NCI-H460 (cell line): ENCODE data around the genes GLUL, TEDDM1 and ARPC5.

DNA sequence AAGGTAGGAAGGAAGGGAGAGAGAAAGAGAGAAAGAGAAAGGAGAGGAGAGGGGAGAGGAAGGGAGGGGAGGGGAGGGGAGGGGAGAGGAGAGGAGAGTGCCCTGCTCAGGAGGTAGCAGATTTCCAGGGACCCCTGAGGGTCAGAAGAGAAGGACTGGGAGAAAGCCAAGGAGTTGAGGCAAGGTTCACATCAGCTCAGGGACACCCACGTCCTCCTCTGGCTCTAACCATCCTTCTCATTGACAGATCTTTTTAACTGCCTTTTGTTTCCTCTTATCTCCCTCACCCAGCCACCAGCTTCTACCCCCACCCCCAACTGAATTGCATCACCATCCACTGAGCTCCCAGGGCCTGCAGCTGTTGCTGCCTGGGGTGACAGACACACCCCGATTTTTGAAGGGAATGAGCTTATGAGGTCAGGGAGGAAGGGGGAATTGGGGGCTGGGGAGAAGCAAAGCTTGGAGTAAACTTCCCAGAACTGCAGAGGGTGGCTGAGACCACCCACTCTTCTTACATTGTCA lies 91.6 kb downstream of the GLUL start:
RAMPAGE:
- cytosol, long total RNA = no peak
- long total RNA = no peak
- nucleus, long total RNA = no peak

GRCh38 chr1:182390890-182391621 lies 534 bp downstream of the GLUL start:
RAMPAGE:
- cytosol, long total RNA = start-site peak on the minus strand at chr1:182391305-182391350, 44 and 31 reads in 2 replicates
- long total RNA = start-site peak on the minus strand at chr1:182391315-182391401, 36 and 48 reads in 2 replicates
- nucleus, long total RNA = no peak

GRCh38 chr1:182391668-182392829 lies at the start of gene GLUL:
Gene GLUL (minus strand): TSS chr1:182391790.
RAMPAGE:
- cytosol, long total RNA = no peak
- long total RNA = no peak
- nucleus, long total RNA = no peak

DNA sequence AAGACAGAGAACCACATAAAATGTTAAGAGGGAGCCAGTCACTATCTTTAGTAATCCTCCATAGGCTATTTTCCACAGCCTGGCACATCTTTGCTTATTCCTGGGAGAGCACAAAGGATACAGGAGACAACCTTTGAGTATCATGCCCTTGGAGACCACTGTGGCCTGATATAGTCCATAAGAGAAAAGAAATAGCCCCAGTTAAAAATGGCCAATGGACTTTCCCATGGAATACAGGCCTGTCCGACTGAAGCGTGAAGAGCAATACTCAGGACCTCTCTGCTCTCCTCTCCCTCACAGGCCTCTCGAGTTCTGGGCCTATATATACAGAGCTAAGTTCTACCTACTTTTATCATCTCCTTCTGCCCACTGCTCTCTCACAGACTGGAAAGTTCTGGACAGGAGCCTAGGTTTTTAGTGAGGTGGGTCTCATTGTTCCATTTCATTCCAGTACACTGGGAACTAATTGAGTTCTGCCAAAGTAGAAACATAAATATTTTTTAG lies at the start of gene TEDDM1:
TSS of gene TEDDM1 (minus strand) at position 326 of the 504 bp plus-strand sequence.
RAMPAGE:
- cytosol, long total RNA = no peak
- long total RNA = no peak
- nucleus, long total RNA = no peak

RAMPAGE:
- cytosol, long total RNA = no peak
- long total RNA = no peak
- nucleus, long total RNA = no peak
Measured at GRCh38 chr1:182615638-182615991, 11.4 kb upstream of the RGS16 start.

RAMPAGE:
- cytosol, long total RNA = no peak
- long total RNA = no peak
- nucleus, long total RNA = no peak
Measured at GRCh38 chr1:182842312-182843080, 3.3 kb downstream of the DHX9 start.

RAMPAGE:
- cytosol, long total RNA = no peak
- long total RNA = no peak
- nucleus, long total RNA = no peak
Measured at GRCh38 chr1:182877246-182878487, 38.5 kb downstream of the DHX9 start.

DNA sequence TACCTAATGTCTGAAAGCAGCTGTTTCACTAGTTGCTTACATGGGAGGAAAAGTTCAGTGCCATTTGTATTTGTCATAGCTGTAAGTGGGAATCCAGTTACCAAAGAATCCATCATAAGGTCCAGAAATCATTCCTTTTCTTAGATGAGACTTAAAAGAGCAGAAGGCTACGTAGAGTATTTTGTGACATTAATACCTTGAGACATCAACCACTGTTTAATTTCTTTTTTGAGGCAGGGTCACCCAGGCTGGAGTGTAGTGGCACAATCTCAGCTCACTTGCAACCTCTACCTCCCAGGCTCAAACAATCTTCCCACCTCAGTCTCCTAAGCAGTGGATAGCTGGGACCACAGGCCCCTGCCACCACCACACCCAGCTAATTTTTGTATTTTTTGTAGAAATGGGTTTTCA lies 50.2 kb downstream of the DHX9 start:
RAMPAGE:
- cytosol, long total RNA = no peak
- long total RNA = no peak
- nucleus, long total RNA = no peak

RAMPAGE:
- cytosol, long total RNA = no peak
- long total RNA = no peak
- nucleus, long total RNA = no peak
Measured at GRCh38 chr1:183029314-183030513, 6.5 kb downstream of the LAMC1 start.

DNA sequence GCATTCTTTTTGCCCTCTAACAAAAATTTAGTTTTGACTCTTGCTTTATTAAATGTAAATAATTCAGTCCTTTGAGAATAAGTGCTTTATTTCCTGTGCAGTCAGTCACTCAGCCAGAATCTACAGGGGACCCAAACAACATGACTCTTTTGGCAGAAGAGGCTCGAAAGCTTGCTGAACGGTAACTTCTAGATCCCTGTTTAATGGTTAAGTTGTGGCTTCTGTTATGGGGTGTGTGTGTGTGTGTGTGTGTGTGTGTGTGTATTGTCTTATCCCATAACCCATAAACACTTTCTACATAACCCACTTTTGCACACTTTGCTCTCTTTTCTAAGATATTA lies 54.9 kb upstream of the LAMC2 start:
RAMPAGE:
- cytosol, long total RNA = no peak
- long total RNA = no peak
- nucleus, long total RNA = no peak

DNA sequence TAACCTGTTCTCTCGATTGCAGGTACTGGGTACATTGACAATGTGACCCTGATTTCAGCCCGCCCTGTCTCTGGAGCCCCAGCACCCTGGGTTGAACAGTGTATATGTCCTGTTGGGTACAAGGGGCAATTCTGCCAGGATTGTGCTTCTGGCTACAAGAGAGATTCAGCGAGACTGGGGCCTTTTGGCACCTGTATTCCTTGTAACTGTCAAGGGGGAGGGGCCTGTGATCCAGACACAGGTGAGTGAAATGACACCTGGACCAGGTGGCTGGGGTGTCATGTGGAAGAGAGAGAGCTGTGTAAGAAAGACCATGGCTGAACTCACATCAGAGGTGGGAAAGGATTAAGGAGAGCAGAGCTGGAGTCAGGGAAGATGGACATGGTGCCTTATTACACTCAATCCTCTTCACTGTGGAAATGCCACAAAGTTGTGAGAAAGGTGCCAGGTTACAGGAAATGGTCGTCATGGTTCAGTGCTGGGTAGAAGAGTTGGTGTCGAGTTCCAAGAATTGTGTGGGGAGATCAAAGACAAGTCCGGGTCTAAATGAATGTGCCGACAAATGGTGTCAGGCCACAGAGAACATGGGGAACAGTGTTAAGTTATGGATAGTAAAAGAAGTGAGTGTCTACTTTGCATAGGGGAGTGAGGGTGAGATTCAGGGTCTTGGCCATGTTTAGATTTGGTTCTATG lies 40.8 kb downstream of the LAMC2 start:
RAMPAGE:
- cytosol, long total RNA = no peak
- long total RNA = no peak
- nucleus, long total RNA = no peak

DNA sequence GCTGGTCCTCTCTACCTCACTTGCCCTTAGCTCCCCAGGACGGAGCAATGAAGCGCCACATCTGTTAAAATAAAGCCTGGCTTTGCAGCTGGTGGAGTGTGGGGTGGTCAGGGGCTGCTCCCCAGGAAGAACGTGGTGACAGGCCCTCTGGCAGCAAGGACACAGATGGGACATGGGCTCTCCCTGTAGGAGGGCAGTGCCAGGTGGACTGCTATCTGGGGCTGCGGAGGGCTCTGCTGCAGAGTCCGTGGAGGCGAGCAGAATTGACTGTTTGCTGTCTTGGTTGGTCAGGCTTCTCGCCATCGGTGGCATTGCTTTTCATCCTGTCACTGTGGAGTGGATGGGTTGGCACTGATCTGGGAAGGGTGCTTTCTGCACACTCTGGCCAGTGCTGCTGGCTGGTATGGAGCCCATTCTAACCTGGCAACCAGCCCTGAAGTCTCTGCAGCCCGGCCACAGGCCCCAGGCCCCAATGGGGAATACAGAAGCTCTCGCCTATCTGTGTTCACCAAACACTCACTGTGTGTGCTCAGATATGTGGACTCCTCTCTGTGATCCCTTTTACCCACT lies 103.0 kb downstream of the LAMC2 start:
RAMPAGE:
- cytosol, long total RNA = no peak
- long total RNA = no peak
- nucleus, long total RNA = no peak

GRCh38 chr1:183489677-183490409 lies 17.5 kb downstream of the SMG7 start:
RAMPAGE:
- cytosol, long total RNA = no peak
- long total RNA = no peak
- nucleus, long total RNA = no peak

DNA sequence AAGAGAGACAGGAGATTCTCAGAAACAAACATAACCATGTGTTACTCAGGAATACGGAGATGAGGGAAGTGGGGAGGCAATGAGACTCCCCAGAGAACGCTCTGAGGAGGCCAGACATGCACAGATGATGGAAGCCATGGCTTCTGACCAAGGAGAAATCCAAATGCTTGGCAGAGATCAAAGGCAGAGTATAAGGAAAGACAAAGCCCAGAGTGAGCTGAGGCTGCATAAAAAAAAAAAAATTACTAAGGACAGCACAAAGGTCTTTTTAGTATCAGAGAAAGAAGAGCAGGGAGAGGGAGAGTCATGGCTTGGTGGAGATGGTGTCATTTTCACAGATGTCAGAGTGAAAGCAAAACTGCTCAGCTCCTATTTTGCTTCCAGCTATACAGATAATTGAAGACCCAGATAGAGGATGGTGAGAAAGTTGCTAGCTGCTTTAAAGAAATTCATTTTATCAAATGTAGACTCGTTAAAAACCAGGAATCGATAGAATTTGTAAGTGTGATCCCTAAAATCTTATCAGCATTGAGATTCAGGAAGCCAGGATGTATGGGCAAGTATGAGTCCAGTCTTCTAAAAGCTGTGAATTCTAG lies 8.2 kb upstream of the NCF2 start:
RAMPAGE:
- cytosol, long total RNA = no peak
- long total RNA = no peak
- nucleus, long total RNA = no peak

DNA sequence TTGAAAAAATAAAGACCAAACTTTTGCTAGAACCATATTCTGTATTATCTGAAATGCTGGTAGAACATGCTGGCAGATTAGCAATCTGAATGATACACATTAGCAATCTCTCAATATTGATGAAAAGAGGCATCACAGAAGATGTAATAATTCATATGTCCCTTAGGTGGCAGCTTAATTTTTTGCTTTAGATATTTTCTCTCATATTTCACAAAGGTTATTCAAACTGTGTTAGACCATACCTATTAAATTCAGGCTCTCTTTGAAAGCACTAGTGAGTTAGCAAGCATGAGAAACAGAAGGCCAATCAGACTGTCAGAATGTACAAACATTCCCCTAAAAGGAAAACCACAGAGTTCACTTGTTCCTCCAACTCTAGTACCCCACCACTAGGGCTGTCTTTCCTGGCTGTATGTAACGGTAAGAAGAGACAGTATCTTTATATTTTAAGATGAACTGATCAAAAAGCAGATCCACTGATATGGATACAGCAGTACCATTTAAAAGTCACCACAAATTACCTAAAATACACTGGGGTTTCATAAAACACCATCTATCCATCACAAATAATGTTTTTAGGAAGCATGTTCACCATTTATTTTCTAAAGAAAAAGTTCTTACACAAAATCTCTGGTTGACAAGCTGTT lies 1.9 kb downstream of the ARPC5 start:
RAMPAGE:
- cytosol, long total RNA = no peak
- long total RNA = no peak
- nucleus, long total RNA = no peak

DNA sequence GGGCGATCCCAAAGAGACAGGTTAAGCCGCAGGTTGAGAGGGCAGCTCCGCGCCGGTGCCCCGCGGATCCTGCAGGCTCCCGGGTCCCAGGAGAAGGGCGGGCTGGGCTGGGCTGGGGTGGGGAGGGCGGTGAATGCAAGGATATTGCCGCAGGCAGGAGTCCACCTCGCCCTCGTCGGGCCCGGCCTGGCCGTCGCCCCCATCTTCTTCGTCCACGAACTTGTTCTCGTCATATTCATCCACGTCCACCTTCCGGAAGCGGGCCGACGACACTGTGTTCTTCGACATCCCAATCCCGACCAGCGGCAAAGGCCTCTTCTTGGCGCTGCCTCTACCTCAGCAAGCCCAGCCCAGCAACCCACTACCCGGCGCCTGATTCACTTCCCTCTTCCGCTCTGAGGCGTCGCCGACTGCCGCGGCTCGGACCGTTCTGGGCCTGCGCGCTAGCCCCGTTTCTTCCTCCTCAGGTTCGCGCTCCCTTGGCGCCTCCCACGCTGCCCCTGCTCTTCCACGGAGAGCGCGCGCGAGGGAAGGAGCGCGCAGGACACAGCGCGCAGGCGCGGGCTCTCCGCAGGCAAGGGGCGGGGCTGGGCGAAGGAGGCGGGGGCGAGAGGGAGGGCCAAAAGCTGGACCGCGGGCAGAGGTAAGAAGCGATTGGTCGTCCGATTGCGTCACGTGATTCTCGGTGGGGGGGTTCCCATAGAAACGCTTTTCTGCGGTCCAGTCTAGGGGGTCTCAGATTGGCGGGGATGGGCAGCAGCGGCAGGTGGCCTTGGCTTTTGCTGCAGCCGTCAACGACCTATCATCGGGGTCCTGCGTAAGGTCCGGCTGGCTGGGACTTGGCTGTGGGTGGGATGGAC lies at the start of gene ARPC5:
TSS of gene ARPC5 (minus strand) at position 412 of the 860 bp plus-strand sequence.
RAMPAGE:
- cytosol, long total RNA = start-site peak on the minus strand centred at position 431 of the sequence, 202 bp wide, 923 and 1,746 reads in 2 replicates; start-site peak on the plus strand centred at position 723 of the sequence, 106 bp wide, 11 and 8 reads in 2 replicates
- long total RNA = start-site peak on the minus strand centred at position 458 of the sequence, 284 bp wide, 382 and 2,179 reads in 2 replicates
- nucleus, long total RNA = start-site peak on the minus strand centred at position 419 of the sequence, 224 bp wide, 1,031 and 1,104 reads in 2 replicates; start-site peak on the plus strand centred at position 711 of the sequence, 66 bp wide, 31 and 9 reads in 2 replicates

GRCh38 chr1:183870426-183870715 lies 65.5 kb downstream of the RGL1 start:
RAMPAGE:
- cytosol, long total RNA = no peak
- long total RNA = no peak
- nucleus, long total RNA = no peak

GRCh38 chr1:183894895-183895491 lies 90.1 kb downstream of the RGL1 start:
RAMPAGE:
- cytosol, long total RNA = no peak
- long total RNA = no peak
- nucleus, long total RNA = no peak

DNA sequence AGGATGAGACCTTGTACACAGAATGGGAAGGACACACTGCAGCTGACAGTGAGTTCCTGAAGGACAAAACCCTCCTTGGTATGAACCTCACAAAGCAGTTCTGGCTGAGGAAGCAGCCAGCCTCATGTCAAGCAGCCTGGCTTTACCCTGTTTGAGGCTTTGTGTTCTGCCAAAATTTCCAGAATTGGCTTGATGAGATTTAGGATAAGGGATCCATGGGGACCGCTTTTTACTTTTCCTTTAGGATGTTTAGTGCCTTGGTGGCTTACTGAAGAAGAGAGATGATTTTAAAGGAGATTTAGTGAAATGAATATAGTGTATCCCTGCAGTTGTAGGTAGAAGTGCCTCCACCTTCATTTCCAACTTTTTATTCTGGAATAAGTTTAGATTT lies 93.8 kb downstream of the RGL1 start:
RAMPAGE:
- cytosol, long total RNA = no peak
- long total RNA = no peak
- nucleus, long total RNA = no peak

DNA sequence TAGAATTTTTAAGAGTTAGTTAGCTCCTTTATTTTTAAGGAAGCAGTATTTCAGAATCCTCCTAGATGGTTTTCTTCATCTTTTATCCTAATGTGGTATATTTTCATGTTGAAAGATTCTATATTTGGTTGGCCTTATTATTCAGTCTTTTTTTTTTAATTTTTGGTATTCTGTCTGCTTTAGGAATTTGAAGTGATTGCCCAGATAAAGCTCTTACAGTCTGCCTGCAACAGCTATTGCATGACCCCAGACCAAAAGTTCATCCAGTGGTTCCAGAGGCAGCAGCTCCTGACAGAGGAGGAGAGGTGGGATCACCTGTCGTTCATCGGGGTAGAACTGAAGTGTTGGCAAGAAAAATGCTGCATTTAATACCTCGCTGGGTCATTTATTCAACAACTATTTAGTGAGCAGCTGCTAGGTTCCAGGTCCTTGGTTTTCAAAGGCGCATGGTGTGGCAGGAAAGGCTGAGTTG lies 99.8 kb downstream of the RGL1 start:
RAMPAGE:
- cytosol, long total RNA = no peak
- long total RNA = no peak
- nucleus, long total RNA = no peak